Penis (tissue), 1 donor: ENCODE measurements around the genes NKIRAS1 and NGLY1.

GRCh38 chr3:17572194-17572903, 170.1 kb downstream of the TBC1D5 start:
- PRO-cap = no peak

DNA sequence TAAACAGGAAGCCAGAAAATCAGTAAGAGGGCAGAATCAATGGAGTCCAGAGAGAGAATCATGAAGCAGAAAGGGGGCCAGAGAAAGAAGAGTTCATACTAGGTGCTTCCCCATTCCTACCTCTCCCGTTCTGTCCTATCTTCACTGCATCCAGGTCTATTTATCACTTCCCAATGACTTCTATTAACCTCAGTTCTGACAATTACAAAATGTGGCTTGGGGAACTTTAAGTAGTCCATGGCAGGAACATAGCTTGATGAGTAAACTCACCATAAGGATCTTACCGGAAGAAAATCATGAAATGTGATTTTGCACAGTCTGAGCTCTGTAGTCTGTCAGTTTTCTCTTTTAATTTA, 9.4 kb downstream of the TBC1D5 start:
- PRO-cap = no peak

DNA sequence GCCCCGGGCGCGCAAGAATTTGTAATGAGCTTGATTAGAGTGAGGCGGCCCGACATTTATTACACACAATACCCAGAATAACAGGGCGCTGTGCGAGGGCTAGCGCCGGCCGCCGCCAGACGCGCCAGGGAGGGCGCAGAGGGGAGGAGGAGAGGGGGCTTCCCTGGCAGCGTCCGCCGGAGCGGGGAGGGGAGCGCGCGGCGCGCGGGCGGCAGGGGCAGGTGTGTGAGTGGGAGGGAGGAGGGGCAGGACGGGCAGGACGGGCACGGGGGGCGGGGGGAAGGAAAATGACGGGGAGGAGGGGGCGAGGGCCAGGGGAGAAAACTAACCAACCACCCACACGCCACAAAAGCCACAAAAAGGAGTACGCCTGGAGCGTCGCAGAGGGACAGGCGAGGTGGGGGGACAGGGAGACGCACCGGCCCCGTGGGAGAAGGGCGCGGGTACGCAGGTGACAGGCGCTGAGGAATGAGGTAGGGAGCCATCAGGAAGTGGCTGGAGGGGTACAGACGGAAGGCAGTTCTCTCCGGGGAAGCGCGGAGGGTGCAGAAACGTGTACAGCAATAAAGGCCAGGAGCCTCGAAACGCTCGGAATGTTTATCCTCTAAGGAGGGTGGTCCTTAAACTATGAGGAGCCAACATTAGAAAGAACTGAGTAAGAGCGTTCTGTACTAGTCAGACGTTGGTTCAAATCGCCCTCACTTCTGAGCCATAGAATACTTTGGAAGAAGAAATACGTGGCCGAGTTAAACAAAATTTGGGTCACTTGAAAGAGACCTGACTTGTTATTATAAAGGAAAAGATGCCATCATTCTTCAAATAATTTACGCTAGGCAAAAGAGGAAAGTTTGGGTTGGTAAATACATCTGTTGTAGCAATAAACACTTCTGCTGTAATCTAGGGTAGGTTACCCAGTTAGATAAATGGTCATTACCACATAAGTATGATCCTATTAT, 721 bp upstream of the SATB1 start:
- PRO-cap = no peak

DNA sequence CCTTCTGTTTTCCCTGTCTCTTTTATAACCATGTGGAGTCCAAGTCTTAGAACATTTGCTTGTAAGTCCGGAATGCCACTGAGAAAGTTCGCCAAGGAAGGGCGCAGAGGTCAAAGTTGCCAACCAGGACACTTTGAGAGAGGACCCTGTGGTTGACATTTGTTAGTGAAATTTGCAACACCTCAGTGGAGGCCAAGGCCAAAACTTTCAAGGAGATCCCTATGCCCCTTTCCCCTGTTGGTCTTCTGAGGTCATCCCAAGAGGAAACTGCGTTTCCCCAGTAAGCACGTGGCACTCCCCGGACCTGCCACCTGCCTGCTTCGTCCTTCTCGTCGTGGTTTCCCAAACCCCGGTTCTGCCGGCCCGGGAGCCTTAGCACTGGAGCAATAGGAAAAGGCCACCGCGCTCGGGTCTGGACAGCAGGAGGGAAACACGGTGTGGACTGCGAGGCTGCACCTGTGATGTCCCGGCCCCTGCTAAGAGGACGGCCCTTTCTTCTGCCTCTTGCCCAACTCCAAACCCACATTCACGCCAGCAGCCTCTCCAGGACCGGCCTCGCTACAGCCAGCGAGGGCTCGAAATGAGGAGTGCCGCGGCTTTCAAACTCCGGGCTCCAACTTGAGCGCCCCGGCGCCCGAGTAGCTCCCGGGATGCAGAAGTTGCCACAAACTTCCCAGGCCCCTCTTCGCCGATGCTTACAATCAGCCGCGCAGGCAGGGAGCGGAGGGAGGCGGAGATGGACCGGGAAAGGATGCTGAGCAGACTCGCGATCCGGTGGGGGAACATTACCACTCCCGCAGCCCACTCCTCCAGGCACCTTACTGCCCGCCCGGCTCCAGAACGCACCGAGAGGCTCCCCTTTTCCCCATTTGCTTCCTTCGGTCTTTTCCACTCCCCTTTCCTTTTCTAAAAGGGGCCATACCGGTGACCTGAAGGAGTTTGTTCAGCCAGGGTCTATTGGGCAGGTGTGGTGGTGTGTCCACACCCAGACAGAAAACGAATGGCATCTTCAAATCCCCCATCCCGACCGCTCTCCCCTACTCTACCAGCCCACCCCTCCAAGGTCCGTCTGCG, 18.5 kb upstream of the SATB1 start:
- PRO-cap = no peak

DNA sequence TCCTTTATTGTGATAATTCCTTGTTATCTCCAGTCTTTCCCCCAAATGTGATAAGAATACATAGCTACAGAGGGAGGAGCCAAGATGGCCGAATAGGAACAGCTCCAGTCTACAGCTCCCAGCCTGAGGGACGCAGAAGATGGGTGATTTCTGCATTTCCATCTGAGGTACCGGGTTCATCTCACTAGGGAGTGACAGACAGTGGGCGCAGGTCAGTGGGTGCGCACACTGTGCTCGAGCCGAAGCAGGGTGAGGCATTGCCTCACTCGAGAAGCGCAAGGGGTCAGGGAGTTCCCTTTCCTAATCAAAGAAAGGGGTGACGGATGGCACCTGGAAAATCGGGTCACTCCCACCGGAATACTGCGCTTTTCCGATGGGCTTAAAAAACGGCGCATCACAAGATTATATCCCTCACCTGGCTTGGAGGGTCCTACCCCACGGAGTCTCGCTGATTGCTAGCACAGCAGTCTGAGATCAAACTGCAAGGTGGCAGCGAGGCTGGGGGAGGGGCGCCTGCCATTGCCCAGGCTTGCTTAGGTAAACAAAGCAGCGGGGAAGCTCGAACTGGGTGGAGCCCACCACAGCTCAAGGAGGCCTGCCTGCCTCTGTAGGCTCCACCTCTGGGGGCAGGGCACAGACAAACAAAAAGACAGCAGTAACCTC, 91.0 kb upstream of the SATB1 start:
- PRO-cap = no peak

- PRO-cap = no peak
These were observed 212.0 kb upstream of the KCNH8 start for GRCh38 chr3:18936275-18936736.

GRCh38 chr3:19702420-19703105, 231.5 kb downstream of the EFHB start:
- PRO-cap = no peak

- PRO-cap = bidirectional peak, plus-strand start at chr3:19947778, minus-strand start at chr3:19947703; bidirectional peak, plus-strand start at chr3:19948024, minus-strand start at chr3:19947931
These were observed 889 bp downstream of the RAB5A start for GRCh38 chr3:19947610-19948362.

- PRO-cap = no peak
These were observed 60.1 kb downstream of the SGO1 start for GRCh38 chr3:20125888-20126292.

GRCh38 chr3:20185219-20185706, 743 bp downstream of the SGO1 start:
- PRO-cap = no peak

- PRO-cap = no peak
These were observed 78.5 kb downstream of the ZNF385D start for GRCh38 chr3:21672551-21672828.

DNA sequence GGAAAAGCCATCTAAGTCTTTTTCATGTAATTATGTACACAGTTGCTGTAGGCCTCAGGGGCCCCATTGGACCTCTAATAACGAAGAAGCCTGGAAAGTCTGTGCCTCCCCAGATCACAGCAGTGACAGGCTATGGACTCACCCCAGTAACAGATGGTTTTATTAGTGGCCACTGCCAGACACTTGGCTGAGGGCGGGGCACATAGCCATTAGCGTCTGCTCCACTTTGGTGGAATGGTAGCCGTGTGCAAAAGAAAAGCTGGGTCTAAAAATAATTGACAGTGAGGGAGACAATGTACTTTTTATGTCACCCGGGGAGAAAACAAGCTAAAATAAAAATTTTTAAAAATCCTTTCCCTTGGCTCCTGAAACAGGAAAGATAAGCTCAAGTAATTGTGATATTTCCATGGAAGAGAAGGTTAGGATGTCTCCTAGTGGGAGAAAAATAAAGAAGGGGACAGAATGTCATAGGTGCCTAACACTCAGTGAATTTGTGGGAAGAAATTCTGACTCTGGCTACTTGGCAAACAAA, 44.3 kb upstream of the ZNF385D start:
- PRO-cap = no peak

DNA sequence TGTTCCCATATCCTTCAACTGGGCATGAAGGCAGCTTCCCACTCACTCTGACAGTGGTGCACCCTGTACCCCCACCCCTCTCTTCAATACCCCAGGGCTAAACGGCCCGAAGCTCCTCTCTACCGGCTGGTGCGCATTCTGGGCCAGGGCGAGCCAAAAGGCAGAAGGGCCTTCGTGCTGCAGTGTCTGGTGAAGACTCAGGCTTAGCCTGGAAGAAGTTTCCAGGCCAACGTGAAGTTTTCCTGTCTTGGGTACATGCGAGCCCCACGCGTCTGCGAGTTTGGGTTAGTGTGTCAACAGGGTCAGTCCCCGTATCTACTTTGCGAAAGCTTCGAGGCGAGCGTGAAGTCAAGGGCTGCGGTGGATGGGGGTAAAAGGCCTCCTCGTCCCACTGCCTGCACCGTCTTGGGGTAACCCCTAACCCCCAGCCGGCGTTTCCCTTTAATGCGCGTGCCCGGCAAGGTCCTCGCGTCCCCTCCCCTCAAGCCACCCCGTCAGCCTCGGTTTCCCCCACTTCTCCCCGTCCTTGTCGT, 759 bp upstream of the UBE2E2 start:
- PRO-cap = no peak

GRCh38 chr3:23685738-23686250, 120.0 kb upstream of the UBE2E1 start:
- PRO-cap = no peak

DNA sequence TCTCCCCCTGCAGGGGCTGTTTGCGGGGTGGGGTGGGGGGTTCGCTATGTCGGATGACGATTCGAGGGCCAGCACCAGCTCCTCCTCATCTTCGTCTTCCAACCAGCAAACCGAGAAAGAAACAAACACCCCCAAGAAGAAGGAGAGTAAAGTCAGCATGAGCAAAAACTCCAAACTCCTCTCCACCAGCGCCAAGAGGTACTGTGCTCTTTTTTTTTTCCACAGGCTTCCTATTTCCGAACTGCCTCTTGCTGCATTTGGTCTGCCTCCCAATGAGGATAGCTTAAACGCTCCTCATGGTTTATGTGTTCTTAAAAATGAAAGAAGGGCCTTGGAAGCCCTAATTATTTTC, 1.4 kb downstream of the UBE2E1 start:
- PRO-cap = no peak

- PRO-cap = no peak
These were observed 15.2 kb downstream of the UBE2E1 start for GRCh38 chr3:23820638-23821578.

- PRO-cap = no peak
These were observed 23.7 kb downstream of the UBE2E1 start for GRCh38 chr3:23829261-23830000.

- PRO-cap = bidirectional peak, plus-strand start at chr3:23916742, minus-strand start at chr3:23916670; bidirectional peak, plus-strand start at chr3:23917148, minus-strand start at chr3:23916927
These were observed at the start of gene NKIRAS1 for GRCh38 chr3:23916307-23917344. TSS of gene NKIRAS1 (minus strand) at chr3:23916990.

GRCh38 chr3:25592143-25592986, 72.3 kb downstream of the TOP2B start:
- PRO-cap = no peak

- PRO-cap = bidirectional peak, plus-strand start at chr3:25782920, minus-strand start at chr3:25782906; bidirectional peak, plus-strand start at chr3:25783123, minus-strand start at chr3:25782985; bidirectional peak, plus-strand start at chr3:25783624, minus-strand start at chr3:25783443
These were observed at the start of gene NGLY1 for GRCh38 chr3:25782520-25783531. TSS of gene NGLY1 (minus strand) at chr3:25783443.